Placental epithelial cell (primary cell): ENCODE results near the genes OR4N4C, OR4M2 and GOLGA6L1.

- CAGE, long polyA plus RNA: no peak
These were observed 293.9 kb downstream of the GOLGA6L6 start for GRCh38 chr15:20247679-20248054.

DNA sequence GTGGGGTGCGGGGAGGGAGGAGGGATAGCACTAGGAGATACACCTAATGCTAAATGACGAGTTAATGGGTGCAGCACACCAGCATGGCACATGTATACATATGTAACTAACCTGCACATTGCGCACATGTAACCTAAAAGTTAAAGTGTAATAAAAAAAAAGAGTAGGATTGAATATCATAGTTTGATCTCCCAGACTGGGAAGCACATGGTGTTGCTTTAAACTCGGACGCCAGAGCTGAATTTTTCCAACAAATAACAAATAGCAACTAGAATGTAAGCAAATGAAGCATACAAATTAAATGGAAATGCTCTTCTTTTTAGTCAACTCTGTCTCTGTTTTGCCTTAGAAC, 157.1 kb downstream of the GOLGA6L6 start:
- CAGE, long polyA plus RNA: no peak

GRCh38 chr15:21651466-21652028, at the start of gene OR4N4C:
OR4N4C (plus strand) TSS chr15:21651844.
- CAGE, long polyA plus RNA: no peak

GRCh38 chr15:22080175-22080775, at the start of gene OR4M2:
OR4M2 (plus strand) TSS chr15:22080527.
- CAGE, long polyA plus RNA: no peak

DNA sequence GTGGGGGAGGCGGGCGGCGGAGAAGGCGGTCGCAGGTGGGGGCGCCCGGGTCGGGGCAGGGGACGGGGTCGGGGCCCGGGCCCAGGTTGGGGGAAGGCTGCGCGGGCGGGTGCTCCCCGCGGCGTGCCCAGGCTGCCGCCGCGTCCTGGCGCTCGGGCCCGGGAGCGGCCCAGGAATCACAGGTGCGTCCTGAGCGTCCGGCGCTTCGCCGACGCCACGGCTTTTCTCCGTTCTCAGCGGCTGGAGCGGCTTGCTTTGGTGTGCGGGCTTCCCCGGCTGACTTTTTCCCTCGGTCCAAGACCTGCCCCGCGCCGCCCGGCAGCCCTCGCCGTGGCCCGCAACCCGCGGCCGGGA, 402 bp downstream of the NIPA1 start:
- CAGE, long polyA plus RNA: no peak

DNA sequence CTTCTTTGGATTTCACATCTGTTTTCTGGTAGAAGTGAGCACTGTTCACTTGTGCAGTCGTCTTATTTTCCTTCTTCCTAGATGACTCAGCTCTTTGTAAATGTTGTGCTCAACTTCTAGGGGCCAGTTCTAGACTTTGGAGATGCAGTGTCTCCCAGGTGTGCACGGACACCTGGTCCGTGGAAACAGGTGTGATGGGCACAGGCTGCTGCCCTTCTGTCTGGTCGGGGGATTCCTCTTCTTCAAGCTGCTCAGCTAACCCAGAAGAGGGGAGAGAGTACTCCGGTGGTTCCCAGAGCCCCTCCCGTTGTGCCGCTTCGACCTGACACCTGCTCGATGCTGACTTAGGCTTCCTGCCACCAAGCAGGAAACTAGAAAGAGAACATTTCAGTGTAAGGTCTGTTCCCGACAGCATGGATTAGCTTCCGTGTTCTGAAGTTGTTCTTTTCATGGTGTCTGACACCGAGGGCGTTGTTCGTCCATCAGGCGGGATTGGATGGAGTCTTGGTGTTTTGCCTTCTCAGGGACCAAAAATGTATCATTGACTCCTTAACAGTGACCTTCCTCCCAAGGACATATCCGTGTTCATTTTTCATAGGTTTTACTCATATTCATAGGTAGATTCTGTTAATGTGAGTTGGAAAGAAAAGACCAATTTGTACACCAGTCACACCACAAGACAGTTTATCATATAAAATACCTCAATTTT, 10.7 kb upstream of the NIPA2 start:
- CAGE, long polyA plus RNA: no peak

- CAGE, long polyA plus RNA: no peak
These were observed 909 bp downstream of the NIPA2 start for GRCh38 chr15:22839384-22839766.

DNA sequence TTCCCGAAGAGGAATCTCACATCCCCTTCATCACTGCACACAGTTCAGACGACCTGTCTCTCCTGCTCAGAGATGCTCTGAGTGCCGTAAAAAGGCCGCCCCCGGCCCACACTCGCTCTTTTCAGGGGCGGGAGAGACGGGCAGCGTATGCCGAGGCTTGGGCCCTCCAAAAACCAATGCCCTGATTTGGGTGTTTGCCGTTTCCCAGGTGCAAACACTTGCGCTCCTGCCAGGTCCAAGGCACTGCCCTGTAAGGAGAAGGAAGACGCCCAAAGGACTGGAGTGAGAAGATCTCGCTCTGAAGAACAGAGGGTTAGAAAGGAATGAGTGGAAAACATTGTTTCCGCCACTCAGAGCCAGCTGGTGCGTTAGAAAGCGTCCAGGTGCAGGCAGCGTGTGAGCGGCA, 53.0 kb downstream of the NIPA2 start:
- CAGE, long polyA plus RNA: no peak

- CAGE, long polyA plus RNA: no peak
These were observed at the start of gene GOLGA6L1 for GRCh38 chr15:23136555-23137041. GOLGA6L1 (minus strand) TSS chr15:23136822.

DNA sequence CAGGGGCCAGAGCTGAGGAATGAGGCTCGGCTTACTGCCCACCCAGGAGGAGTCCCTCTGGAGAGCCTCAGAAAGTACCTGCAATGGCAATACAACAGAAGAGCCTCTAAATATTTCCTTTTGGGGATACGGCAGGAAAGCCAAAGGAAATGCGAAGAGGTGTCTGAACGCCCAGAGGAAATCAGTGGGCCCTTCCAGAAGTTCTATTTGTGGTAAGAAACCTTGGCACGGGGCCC, 44.6 kb downstream of the GOLGA8S start:
- CAGE, long polyA plus RNA: no peak

GRCh38 chr15:23869317-23869872, 182.3 kb upstream of the NDN start:
- CAGE, long polyA plus RNA: no peak

DNA sequence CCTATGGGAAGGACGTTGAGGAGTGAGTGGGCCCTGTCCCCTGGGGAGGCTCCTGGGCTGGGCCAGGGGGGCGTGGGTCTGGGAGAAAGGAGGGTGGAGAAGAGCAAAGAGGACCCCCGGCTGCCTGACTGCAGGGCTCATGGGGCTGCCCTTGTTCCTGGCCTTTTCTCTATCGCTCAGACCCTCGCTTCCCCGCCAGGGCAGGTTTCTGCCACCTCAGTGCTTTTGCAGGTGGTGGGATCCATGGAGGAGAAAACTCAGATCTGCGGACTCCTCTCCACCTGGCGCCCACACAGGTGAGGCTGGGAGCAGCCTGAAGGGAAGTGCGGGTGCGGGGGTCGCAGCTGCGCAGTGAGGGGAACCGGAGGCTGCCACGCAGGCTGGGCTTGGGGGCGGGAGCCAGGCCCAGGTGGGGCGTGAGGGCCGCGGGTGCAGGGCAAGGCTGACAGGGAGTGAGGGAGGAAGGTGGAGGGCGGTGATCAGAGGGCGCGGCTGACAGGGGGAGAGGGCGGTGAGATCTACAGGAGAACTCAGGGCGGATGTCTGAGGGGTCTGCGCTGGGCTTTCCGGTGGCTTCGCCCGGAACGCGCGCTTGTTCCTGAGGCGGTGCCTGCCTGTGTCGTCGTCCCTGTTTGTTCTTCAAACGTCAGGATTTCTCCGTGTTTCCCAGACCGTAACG, 248.7 kb upstream of the NPAP1 start:
- CAGE, long polyA plus RNA: no peak

GRCh38 chr15:24956495-24957016, 1.8 kb downstream of the SNRPN start:
- CAGE, long polyA plus RNA: no peak

GRCh38 chr15:25439054-25439135, 71 bp upstream of the UBE3A start:
- CAGE, long polyA plus RNA: no peak

GRCh38 chr15:25631835-25632169, 193.0 kb upstream of the UBE3A start:
- CAGE, long polyA plus RNA: no peak

DNA sequence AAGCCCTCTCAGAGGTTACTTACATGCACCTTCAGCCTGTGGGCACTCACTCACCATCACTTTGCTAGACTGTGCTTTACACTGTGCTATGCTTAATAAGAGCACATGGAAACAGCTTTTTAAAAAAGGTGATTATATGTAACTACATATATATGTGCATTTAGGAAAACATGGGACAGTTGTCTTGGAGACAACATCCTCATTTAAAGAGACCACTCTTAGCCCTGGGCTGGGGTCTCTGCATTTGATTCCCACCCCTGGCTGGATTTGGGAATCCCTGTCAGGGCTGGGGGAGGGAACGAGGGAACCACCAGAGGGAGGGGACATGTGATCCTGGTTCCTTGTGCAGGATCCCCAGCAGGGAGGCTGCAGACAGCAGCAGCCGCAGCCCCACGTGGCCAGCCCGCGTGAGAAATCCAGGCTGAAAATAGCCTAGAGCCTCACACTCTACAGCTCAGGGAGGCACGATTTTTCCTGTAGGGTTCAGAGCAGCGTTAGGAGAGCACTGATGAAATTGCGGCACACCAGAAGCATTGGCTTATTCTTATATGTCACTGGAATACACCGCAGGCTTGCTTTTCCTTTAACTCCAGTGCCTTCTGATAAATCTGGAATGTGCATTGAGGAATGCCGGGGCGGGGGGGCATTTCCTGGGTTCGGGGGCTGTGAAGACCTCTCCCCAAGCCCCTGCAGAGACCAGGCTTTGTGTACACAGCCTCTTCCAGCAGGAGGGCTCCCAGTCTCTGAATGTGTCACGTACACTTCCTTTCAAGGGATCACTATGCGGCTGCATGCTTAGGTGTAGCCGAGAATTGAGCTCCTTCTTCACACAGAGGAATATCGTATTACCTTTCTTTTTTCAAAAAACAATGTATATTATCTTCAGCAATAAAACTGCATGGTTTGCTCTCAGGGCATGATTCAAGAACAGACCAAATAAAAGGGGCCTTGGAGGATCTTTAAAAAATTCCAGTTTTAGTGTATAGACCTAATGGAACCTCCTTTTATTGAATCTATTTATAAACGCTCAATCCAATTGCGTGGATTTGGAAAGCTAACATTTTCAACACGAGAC, 193.1 kb downstream of the ATP10A start:
- CAGE, long polyA plus RNA: no peak

DNA sequence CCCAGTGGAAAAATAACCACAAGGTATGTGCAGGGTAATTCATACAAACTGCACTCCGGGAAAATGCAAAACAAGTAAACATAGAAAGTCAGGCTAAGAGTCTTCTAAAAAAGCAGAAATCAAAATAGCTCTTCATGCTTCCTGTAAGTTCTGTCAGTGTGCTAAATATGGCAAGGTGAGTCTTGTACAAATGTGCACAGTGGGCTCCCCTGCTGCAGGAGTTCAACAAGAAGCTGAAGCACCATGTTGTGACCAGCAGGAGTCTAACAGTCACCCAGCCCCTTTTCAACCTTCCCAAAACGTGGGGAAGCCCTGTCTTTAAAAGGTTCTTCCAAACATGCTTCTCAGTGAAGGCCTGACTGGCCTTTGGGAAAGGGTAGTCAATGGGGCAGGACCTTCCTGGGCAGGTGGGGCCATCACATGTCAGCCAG, 10.0 kb downstream of the ATP10A start:
- CAGE, long polyA plus RNA: no peak

- CAGE, long polyA plus RNA: no peak
These were observed 381.5 kb upstream of the ATP10A start for GRCh38 chr15:26244268-26245288.

- CAGE, long polyA plus RNA: no peak
These were observed 143.8 kb downstream of the GABRB3 start for GRCh38 chr15:26628742-26629849.

GRCh38 chr15:26772492-26772953, 343 bp downstream of the GABRB3 start:
- CAGE, long polyA plus RNA: no peak